Liver (tissue), 9 donors: ENCODE data around the genes HTR1F, CSNKA2IP, NSUN3 and DCBLD2.

DNA sequence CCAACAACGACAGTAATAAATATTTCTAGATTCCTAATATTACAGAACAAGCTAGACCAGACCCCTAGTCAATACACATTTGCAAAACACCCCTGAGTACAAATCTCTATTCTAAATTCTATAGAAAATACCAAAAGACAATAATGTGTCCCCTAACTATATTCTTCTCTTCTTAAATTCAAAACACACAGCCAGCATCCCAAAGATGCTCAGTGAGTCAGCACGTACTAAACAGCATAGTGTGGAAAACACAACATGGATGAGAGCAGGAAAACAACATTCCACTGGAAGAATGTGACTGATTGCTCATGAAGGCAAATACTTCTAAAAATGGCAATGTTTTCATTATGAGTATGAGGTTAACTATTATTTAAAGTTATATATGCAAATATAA, 18.5 kb downstream of the GBE1 start:
- PRO-cap, 5 experiments = no peak in any of the 5 experiments
- RAMPAGE, long total RNA, 2 experiments = no peak in any of the 2 experiments
- RRBS = no CpG with 5 or more reads among the region's 2 CpGs

GRCh38 chr3:86942793-86943724, 47.9 kb downstream of the VGLL3 start:
- PRO-cap, 5 experiments = no peak in any of the 5 experiments
- RAMPAGE, long total RNA, 2 experiments = no peak in any of the 2 experiments
- RRBS = no CpG with 5 or more reads among the region's 5 CpGs

GRCh38 chr3:87792081-87793005, at the start of gene HTR1F:
TSS of gene HTR1F (plus strand) at chr3:87792706.
- PRO-cap, 5 experiments = no peak in any of the 5 experiments
- RAMPAGE, long total RNA, 2 experiments = no peak in any of the 2 experiments
- RRBS = 4% methylated on average over 22 of the region's 52 CpGs

DNA sequence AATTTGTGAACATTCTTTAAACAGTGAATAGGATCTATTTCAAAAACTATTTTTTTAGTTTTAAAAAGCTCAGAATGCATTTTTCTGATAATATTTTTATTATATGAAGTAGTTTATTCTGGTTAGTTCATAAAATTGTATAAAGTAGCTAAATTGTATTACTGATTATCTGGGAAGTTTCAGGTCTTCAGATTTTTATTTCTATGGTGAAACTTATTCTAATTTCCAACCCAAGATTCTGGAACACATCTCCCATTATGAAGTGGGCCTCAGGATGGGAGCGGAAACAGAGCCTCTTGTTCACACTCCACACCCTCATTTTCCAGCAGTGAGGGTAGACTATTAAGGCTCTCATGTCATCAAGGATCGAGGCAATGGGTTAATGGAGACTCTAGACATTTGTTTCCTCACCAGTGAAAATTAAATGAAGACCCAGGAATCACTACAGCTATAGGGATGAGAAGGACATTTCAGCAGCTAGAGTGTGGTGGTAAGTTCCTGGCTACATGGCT, at the start of gene CSNKA2IP:
Gene CSNKA2IP, plus strand, starts transcription at position 303 of the 512 bp plus-strand sequence.
- PRO-cap, 5 experiments = no peak in any of the 5 experiments
- RAMPAGE, long total RNA, 2 experiments = no peak in any of the 2 experiments
- RRBS = no CpG with 5 or more reads among the region's 2 CpGs

DNA sequence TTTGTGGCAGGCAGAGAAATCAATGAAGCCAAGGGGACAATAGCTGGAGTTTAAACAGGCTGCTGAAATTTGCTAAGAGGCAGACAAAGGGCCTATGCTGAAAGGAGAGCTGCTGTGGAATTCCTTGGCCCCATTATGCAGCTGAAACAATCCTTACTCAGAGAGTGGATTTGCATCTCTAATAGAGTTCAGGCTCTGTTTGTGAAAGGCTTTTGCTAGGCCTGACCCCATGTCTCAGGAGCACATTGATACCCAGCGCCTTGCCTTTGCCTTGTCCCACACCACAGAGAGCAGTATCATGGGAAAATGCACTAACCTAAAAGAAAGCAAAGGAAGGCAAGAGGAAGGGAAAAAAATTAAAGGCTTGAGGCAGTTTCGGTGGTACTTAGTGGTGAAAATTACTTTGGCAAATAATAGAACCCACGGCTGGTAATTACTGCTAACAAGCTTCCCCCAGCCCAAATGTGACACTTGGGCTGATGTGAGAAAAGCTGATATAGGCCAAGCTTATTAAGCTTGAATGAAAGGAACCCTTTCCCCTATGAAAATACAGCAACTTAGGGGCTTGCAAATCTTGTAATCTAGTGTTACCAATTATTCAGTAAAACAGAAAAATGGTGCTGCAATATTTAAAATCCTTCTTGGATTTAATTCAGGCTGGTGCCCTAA, 194.9 kb upstream of the EPHA3 start:
- PRO-cap, 5 experiments = no peak in any of the 5 experiments
- RAMPAGE, long total RNA, 2 experiments = no peak in any of the 2 experiments
- RRBS = no CpG with 5 or more reads among the region's 3 CpGs

DNA sequence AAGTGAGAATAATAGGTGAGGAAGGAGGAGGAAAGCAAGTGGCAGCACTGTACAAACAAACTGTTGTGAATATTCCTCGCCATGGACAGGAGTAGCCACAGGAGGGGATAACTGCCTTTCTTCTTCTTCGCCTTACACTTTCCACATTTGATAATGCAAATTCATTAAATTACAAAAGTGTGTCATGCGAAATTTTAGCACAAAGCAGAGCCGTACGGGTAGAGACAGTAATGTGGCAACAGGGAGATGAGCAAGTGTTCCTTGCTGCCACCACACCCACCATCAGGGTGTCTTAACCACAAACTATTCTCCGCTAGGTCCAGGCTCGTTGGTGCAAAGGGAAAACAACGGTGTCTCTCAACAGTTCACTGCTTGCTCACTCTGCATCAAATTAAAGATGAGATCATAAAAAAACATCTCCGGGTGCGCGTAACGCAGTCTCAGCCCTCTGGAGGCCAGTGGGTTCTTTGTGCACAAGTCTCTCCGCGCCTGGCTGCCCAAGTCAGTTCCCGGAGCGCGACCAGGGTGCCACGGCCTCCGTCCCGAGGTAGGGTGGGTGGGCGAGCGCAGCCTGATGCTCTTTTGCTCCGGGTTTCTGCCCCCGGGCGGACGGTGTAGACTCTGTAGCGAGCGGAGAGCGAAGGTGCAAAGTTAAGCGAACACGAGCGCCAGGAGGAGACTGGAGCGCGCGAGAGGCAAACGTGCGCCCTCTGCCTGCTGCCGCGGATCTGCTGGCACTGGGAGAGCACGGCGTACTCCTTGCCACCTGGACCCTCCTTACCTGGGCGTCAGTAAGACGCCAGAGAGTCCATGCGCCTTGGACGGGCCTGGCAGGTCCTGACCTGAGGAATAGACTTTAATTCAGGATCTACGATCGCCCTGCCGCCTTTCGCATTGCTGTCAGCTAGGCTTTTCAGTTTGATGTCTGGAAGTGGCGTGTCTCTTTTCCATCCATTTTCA, 6.9 kb downstream of the EPHA3 start:
- PRO-cap, 5 experiments = no peak in any of the 5 experiments
- RAMPAGE, long total RNA, 2 experiments = no peak in any of the 2 experiments
- RRBS = 4% methylated on average over 15 of the region's 50 CpGs

GRCh38 chr3:93900737-93900957, 73.0 kb downstream of the PROS1 start:
- PRO-cap, 5 experiments = no peak in any of the 5 experiments
- RAMPAGE, long total RNA, 2 experiments = no peak in any of the 2 experiments
- RRBS = no CpG with 5 or more reads among the region's 1 CpG

DNA sequence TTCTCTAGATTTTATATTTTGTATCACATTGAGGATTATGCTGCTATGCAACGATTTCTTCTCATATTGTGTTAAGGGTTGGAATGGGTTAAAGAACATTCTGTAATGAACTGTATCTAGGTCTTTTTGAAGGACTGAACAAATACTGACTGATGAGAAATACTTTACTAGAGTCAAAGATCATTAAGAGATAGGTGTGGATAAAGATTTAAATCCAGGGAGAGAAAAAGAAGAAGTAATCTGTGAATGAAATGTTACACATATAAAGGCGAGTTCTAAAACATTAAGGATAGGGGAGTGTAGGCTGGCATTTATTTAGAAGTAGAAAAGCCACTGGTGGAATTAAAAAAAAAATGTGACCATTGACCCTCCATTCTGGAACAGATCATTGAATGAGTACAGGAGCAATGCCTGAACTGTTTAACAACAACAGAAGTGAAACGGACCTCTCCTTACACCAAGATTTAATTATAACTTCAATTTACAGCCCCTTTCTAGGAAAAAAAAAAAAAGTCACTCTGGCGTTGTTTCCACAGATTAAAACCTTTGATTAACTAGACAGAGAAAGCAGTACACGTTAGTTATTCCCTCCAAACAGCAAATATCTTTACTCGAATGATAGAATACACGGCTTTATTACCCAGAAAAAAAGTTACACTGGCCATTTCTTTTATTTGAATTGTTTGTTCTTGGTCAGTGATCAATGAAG, 39.1 kb downstream of the PROS1 start:
- PRO-cap, 5 experiments = peak in 3 of 5 experiments; most common plus-strand start position 423 of the sequence (in 2)
- RAMPAGE, long total RNA, 2 experiments = no peak in any of the 2 experiments
- RRBS = no CpG with 5 or more reads among the region's 7 CpGs

DNA sequence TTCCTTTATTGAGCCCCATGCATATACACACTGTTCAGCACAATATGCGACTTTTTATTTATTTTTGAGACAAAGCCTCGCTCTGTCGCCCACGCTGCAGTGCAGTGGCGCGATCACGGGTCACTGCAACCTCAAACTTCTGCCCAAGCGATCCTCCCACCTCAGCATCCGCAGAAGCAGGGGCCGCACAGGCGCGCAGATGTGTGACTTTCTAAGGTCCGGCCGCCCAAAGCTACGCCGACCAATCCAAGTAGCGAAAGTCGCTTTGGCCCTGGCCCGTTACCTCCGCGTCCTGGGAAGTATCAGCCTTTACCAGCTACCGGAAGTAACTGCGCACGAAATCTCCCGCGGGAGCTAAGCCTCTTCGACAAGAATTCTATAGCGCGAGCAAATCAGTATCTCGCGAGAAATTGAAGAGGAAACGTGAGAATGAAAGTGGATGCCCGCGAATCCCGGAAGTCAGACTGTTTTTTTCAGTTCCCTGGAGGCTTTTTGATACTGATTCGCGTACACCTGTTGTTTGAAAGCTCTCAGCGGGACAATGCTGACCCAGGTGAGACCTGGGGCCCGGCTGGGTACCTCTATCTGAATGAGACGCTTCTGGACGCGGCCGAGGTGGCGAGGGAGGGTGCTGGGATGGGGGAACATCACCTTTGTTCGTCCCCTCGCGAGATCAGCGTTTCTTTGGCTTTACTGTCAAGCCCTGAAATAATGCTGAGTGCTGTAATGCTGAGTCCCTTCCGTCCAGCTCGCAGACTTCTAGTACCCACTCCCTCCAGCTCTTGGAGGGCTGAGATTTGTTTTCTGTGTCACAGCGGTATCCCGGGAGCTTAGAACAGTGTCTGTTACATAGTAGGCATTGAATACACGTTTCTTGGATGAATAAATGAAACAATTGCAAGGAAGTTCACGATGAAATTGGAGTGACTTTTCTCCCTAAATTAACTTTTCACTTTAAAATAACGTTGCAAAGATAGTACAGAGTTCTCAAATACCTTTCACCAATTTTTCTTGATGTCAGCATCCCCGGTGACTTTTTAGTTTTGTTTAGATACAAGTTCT, at the start of gene NSUN3:
Gene NSUN3, plus strand, starts transcription at position 476 of the 1,062 bp plus-strand sequence.
- PRO-cap, 5 experiments = peak in 5 of 5 experiments; most common plus-strand start position 734 of the sequence (in 3); most common minus-strand start position 331 of the sequence (in 4)
- RAMPAGE, long total RNA, 2 experiments = no peak in any of the 2 experiments
- RRBS = 2% methylated on average over 10 of the region's 56 CpGs

DNA sequence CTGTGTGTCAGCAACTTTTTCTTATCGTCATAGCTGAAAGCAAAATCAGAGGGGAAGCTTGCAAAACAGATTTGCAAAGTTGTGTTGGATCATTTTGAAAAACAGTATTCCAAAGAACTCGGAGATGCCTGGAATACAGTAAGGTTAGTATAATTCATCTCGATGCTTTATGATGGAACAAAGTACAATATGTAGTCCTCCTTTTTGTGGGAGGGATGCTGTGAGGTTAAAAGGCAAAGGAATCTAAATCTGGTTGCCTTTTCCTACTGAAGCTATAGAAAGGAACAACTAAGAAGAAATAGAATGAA, 1.5 kb downstream of the NSUN3 start:
- PRO-cap, 5 experiments = no peak in any of the 5 experiments
- RAMPAGE, long total RNA, 2 experiments = no peak in any of the 2 experiments
- RRBS = no CpG with 5 or more reads among the region's 3 CpGs

DNA sequence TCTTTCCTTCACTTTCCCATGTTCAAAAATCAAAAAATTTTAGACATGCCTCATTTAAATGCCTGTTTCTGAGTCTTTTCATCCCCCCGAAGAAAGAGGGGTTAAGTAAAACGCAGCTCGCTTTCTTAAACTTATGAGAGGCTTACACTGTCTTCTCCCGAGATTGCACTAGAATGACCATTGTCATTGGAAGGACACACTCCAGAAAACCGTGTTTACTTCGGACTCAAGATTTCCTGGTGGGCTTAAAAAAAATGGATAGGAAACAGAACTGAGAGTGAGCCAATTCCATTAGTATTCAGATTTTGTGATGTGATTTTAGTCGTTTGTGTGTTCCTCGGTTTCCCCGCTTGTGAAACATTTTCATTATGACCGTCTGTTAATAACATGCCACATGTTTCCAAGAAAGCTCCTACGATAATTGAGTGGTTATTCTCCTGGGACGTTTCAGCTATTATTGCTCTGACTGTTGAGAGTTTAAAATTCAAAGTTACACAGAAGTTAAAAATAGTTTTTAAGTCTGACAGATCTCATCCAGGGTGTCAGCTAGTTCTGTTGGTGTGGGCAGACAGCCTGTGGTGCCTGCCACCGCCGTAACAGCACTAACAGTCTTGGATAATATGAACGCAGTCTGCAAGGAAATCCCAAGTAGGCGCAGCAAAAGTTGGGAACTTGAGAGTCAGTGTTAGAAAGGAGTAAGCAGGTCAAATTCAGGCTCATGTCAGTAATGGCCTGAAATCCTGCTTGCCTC, 1.5 kb downstream of the CRYBG3 start:
- PRO-cap, 5 experiments = no peak in any of the 5 experiments
- RAMPAGE, long total RNA, 2 experiments = no peak in any of the 2 experiments
- RRBS = no CpG with 5 or more reads among the region's 16 CpGs

- PRO-cap, 5 experiments = peak in 3 of 5 experiments; most common plus-strand start chr3:97886471 (in 3)
- RAMPAGE, long total RNA, 2 experiments = no peak in any of the 2 experiments
- RRBS = no CpG with 5 or more reads among the region's 1 CpG
These were observed 64.4 kb downstream of the CRYBG3 start for GRCh38 chr3:97886283-97886631.

- PRO-cap, 5 experiments = peak in 3 of 5 experiments; most common plus-strand start chr3:98733897 (in 1); most common minus-strand start chr3:98734156 (in 3)
- RAMPAGE, long total RNA, 2 experiments = no peak in any of the 2 experiments
- RRBS = no CpG with 5 or more reads among the region's 26 CpGs
These were observed 29.4 kb upstream of the ST3GAL6 start for GRCh38 chr3:98733523-98734333.

DNA sequence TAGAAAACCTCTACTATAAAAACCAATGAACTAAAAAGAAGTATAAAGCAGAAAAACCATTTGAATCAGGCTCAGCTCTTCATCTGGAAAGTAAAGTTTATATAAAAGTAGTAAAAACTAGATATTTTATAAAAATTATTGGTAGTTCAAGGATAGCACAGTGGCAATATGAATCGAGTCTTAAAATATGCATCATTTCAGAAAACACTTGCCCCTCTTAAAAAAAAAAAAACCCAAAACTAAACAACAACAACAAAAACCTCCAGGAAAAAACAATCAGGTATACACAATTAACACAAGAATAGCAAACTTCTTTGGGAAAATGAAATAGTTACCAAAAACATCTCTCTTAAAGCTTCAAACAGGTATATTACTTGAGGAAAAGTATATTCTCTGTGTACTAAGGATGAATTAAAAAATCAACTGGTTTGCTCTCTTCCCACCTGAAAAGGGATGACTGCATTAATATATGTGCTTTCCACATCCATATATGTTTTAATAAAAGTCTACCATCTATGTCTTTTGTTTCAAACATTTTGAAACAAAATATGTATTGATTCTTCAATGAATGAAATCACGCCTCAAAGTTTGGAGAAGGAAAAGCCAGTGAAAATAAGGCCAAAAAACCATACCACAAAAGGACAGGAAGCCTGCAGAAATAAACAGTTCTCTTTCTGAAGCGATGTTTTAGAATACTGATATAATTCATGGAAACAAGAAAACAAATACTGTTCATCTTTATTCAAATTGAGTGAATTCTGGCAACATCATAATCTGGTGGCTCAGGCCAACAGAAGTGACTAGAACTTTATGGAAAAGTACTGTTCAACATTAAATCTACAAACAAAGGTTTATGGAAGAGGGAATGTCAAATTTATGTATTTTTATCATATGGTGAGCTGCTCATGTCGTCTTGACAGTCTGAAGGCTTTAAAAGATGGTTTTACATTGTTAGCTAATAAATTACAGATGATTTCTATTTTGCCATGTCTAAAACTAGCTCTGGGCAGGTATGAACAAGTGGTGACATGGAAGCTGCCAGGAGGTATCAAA, 34.2 kb downstream of the ST3GAL6 start:
- PRO-cap, 5 experiments = no peak in any of the 5 experiments
- RAMPAGE, long total RNA, 2 experiments = no peak in any of the 2 experiments
- RRBS = no CpG with 5 or more reads among the region's 4 CpGs

DNA sequence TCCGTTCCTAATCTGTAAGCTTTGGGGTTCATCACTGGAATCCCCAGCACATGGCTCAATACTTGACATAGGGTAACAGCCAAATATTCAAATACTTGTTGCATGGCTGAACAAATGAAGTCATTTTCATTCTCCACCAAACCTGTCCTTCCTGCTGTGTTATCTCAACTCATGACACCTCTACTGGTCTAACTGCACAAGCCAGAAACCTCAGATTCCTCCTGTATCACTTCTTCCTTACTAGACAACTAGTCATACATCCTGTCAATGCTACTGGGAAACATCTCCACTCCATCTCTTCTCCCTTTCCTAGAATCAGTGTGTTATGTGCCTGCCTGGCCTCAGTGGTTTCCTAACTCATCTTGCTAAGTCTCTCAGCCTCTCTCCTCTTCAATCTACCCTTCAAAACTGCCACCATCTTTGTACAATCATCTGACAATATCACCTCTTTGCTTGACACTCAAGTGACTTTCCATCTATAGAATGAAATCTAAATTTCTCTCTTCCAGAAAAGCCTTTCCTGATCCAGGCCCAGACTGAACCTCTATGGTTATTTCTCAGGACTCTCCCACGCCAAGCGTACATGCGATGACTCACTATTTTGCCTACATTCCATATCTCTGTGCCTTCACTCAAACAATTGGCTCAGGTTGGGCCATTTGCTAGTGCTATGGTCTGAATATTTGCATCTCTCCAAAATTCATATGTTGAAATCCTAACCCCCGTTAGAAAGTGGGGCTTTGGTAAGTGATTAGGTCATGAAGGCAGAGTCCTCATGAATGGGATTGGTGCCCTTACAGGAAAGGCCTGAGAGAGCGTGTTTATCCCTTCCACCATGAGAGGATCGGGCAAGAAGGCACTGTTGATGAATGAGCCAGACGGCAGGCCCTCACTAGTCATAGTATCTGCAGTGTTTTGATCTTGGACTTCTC, 43.7 kb downstream of the ST3GAL6 start:
- PRO-cap, 5 experiments = no peak in any of the 5 experiments
- RAMPAGE, long total RNA, 2 experiments = no peak in any of the 2 experiments
- RRBS = no CpG with 5 or more reads among the region's 8 CpGs

- PRO-cap, 5 experiments = no peak in any of the 5 experiments
- RAMPAGE, long total RNA, 2 experiments = no peak in any of the 2 experiments
These were observed 54.4 kb downstream of the ST3GAL6 start for GRCh38 chr3:98817591-98817922.

GRCh38 chr3:98845359-98846138, 55.9 kb downstream of the DCBLD2 start:
- PRO-cap, 5 experiments = no peak in any of the 5 experiments
- RAMPAGE, long total RNA, 2 experiments = no peak in any of the 2 experiments
- RRBS = no CpG with 5 or more reads among the region's 6 CpGs

- PRO-cap, 5 experiments = peak in 5 of 5 experiments; most common plus-strand start chr3:98901310 (in 2); most common minus-strand start chr3:98901674 (in 3)
- RAMPAGE, long total RNA, 2 experiments = no peak in any of the 2 experiments
- RRBS = 2% methylated on average over 28 of the region's 104 CpGs
These were observed at the start of gene DCBLD2 for GRCh38 chr3:98900625-98901819. TSS of gene DCBLD2 (minus strand) at chr3:98901695.

DNA sequence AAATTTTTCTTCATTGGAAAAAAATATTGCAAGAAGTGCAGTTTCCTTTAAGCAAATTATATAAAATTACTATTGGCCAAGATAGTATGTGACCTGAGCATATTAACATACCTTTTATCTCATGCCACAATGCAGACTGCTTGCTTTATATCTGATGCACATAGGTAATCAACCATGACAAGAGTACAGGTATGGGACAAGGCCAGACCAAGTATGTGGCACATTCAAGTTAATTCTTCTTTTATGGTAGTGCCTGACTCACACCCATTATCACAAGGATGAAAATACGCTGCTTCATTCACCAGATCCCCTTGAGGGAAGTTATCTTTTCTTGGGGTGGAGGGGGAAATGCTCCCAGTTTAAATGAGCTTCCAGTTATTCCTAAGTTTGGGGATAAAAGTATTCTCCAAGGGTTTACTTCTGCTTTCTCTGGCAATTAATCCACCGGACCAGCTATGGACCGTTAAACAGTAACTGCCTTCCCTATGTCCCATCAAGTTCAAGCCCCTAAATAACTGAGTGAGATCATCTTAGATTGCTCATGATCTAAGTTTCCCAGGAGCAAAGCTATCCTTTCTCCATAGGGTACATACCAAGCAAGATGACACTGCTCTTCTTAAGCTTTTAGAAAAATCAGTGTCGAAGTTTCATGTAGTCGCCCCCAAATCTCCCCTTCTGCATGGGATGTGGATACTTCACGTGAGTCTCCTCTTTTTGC, 1.9 kb downstream of the COL8A1 start:
- PRO-cap, 5 experiments = no peak in any of the 5 experiments
- RAMPAGE, long total RNA, 2 experiments = no peak in any of the 2 experiments
- RRBS = no CpG with 5 or more reads among the region's 6 CpGs

DNA sequence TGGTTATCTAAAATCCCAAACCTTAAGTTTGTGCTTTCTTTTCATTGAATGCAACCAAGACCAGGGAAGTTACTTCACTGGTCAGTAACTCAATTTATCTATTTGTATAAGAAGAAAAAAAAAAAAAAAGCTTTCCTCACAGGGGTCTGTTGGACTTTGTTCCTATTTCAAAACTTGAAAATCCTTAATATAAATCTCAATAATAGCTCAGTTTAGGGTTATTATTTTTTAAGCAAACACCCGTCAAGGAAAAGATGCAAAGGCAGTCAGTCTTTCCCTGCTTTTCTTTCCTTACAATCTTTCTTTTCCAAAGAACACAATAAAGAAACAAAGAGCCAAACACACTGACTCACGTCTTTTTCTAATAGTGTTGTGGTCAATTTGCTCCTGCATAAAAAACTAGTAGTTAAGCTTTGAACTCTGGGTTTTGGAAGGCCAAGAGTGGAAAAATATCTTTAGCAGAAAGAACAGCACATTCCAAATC, 18.0 kb downstream of the COL8A1 start:
- PRO-cap, 5 experiments = no peak in any of the 5 experiments
- RAMPAGE, long total RNA, 2 experiments = no peak in any of the 2 experiments
- RRBS = no CpG with 5 or more reads among the region's 2 CpGs